GM06990 (cell line): Measurements from ENCODE around the gene PCP4.

DNA sequence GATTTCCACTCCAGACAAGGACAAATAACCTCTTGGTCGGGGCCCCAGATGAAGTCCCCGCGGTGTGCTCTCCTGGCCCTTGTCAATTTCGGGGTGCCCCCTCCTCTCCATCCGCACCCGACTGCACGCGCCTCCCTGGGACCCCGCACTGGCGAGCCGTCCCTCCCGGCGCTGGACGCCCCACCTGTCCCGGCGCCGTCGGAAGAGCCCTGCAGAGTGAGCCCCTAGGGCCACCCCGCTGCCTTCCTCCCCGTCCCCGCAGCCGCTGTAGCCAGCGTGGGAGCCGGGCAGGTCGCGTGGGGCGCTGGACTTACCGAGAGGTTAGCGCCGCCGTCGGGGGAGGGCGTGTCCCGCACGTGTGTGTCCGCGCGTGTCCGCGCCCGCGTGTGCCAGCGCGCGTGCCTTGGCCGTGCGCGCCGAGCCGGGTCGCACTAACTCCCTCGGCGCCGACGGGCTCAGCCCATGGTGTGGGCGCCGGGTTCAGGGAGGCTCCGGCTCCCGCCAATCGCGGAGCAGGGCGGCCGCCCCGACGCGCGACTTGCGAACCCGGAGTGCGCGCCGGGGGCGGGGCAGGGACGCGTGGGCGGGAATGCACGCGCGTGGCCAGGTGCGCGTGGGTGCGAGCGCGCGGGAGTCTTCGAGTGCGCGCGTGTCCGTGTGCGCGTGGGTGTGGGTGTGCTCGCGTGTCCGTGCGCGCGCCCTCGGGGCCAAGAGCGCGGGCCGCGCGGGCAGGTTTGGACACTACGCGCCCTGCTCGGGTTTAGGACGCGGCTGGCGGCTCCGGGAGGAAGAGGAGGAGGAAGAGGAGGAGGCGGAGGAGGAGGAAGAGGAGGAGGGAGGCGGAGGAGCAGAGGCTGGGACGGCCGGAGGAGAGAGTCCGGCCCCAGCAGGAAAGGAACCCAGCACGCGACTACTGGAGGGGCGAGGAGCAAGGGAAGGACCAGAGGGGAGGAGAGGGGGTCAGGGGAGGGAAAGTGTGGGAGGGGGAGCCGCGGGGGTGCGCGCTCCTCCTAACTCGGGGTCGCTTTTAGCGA lies 145.2 kb upstream of the ETS2 start:
- RRBS, result 60% methylated on average over 30 of the region's 126 CpGs

GRCh38 chr21:38861794-38862843 lies 56.4 kb downstream of the ETS2 start:
- RRBS, result no CpG with 5 or more reads among the region's 11 CpGs

- RRBS, result no CpG with 5 or more reads among the region's 2 CpGs
Measured at GRCh38 chr21:38897411-38897915, 91.7 kb downstream of the ETS2 start.

GRCh38 chr21:38910263-38911345 lies 104.9 kb downstream of the ETS2 start:
- RRBS, result no CpG with 5 or more reads among the region's 15 CpGs

GRCh38 chr21:38921621-38921902 lies 115.8 kb downstream of the ETS2 start:
- RRBS, result no CpG with 5 or more reads among the region's 2 CpGs

DNA sequence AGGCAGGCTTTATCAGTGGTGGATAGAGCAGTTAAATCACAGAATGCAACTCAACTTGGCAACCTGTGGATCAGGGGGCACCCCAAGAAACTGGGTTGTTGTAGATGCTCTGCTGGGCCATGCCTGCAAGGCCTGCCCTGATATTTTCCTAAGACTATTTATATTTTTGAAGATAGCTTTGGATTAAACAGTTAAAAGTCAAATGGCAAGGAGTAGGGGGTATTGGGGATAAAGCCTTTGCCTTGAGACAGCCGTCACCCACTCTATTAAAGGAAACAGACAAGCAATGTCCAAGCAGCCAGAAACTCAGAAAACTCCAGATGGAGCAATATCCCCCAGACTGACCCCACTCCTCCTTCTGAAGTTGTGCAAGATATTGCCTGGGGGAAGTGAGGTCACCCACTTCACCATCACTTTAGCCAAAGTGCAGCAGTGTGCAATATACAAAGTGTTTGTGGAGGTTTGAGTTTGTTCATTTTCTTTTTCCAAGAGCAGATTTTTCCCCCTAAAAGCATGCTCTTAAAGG lies 125.0 kb downstream of the ETS2 start:
- RRBS, result no CpG with 5 or more reads among the region's 1 CpG

- RRBS, result no CpG with 5 or more reads among the region's 11 CpGs
Measured at GRCh38 chr21:38955339-38956037, 149.8 kb downstream of the ETS2 start.

GRCh38 chr21:38990368-38991135 lies 184.8 kb downstream of the ETS2 start:
- RRBS, result no CpG with 5 or more reads among the region's 16 CpGs

DNA sequence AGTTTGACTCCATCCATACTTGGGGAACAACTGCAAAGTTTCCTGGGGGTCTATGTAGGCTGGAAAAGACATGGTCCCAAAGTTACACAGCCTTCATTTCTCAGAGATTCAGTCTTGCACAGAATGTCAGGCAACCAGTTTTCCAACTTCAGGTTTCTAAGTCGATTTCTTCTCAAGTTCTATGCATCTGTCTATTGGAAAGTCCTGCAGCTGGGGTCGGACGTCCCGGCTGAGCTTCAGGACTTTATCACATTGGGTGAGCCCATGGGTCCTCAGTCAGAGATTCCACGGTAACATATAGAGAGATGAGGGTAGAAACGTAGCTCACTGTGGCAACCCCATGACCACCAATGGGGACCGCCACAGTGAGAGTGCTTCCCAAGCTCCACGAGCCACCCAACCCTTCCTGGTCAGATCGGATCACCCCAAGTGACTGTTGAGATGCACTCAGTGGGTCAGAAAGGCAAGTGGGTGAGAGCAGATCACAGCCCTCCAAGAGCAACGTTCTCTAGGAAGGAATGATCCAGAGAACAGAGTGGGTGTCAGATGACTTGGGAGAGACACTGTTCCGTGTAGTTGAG lies 177.2 kb downstream of the PSMG1 start:
- RRBS, result no CpG with 5 or more reads among the region's 11 CpGs

DNA sequence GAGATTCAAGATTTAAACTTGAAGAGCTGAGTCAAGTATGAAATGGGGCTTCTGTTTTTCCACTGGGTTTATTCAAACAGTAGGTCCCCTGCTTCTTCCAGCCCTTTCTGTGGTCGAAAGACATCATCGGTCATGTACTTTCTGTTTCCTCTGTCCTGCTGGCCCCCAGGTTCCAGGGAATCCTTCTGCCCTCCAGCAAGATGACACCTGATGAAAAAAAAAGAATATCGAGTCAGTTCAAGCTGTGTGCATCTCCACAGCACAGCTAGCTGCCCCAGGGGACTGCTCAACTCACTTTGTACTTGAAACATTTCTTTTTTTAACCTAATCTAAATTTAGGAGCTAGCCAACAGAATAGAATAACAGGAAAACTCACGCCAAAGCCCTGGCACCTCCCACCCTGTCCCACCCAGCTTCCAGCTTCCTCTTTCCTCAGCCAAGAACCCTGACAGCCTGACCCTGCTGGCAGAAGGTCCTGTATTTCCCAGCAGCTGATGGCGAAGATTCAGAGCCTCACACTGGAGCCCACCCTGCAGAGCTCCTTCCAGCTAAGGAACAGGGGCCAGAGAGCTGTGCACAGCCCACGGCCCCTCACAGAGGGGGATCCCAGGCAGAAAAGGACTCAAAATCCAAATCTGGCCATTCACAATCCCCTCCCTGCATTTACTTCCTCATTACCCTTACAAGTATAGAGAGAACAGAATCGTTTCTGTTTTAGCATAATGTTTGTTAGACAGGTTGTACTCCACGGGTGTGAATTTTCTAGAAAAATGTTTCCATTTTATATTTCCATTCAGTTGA lies 176.5 kb downstream of the PSMG1 start:
- RRBS, result no CpG with 5 or more reads among the region's 8 CpGs

- RRBS, result no CpG with 5 or more reads among the region's 10 CpGs
Measured at GRCh38 chr21:39014655-39015185, 168.5 kb downstream of the PSMG1 start.

DNA sequence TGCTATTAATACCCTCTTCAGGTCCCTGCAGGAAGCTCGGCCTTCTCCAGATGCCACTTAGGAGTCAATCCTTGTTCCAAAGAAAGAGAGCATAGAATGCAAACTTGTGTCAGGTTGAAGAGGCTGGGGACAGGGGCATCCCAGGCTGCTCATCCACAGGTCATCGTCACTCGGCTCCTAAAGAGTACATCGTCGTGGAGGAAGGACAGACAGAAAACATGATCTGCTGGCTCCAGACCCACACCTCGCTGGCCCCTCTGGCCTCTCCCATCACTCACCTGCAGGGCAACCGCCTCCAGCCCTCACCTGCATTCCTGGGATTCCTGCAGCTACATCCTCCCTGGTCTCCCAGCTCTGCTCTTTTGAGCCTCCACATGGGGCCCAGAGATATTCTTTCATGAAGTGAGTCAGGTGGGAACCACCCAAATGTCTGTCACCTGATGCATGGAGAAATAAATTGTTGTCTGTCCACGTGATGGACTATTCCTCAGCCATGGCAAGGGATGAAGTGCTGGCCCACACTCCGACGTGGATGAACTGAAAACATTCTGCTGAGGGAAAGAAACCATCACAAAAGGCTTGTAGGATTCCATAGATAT lies 152.8 kb downstream of the PSMG1 start:
- RRBS, result no CpG with 5 or more reads among the region's 10 CpGs

- RRBS, result no CpG with 5 or more reads among the region's 8 CpGs
Measured at GRCh38 chr21:39094901-39095499, 88.3 kb downstream of the PSMG1 start.

DNA sequence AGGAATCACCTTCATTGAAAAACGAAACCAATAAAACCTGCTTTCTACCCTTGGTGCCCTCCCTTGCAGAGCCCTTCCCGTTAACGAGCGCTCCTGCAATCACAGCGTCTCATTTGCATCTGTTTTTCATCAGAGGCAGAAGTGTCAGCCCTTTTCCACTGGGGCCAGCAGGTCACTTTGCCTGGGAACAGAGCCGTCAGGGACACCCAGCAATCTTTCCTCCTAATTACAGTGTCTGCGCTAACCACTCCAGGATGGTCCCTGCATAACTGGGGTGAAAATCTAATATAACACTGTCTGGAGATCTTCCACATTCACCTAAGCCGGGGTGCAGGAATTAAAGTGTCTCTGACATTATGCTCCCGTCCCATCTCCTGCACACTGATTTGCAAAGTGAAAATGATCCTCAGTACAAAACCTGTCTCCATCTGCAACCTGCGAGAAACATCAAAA lies 85.2 kb downstream of the PSMG1 start:
- RRBS, result no CpG with 5 or more reads among the region's 10 CpGs

GRCh38 chr21:39190336-39191447 lies 7.4 kb upstream of the PSMG1 start:
- RRBS, result no CpG with 5 or more reads among the region's 4 CpGs

DNA sequence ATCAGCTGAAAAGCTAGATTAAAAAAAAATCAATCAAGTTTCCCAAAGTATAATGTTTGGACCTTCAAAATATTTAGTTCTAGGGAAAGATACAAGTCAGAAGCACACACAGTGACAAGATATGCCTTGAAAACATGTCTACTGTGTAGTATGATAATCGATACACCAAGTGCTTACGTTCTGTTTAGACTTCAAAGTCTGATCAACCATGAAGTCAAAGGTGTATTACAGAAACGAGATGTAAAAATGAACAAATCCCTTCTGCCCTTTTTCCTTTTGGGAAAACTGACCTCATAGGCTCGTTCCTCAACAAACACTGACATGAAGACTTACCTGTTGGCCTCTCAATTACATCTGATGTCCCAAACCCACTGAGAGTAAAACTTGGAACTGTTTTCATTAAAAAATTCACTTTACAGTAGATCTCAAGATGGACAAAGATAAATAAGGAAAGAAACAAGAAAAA lies 2.3 kb downstream of the HMGN1 start:
- RRBS, result no CpG with 5 or more reads among the region's 4 CpGs

DNA sequence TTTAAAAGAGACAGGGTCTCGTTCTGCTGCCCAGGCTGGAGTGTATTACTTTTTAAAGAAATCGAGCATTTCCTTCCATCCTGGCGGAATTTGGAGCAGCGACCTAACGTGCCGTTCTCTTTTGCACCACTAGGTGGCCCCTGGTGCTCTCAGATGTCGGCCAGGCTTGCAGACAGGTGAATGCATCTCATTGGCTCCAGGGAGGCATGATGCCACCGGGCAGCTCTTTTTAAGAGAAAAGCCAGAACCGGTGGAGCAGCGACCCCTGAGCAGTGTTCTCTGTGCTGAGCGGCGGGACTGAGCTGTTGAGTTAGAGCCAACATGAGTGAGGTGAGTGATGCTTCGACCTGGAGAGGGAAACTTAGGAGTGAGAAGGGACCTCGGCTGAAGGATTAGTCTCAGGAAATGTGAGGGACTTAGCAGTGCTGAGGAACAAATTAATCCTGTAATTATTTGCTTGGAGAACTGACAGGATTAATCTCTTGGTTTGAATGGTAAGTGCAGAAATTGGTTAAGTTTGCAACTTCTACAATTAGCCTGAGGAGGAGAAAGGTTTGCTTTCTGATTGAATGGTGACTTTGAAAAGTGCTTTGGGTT lies at the start of gene PCP4:
PCP4 (plus strand) TSS at position 258 of the 597 bp plus-strand sequence.
- RRBS, result no CpG with 5 or more reads among the region's 14 CpGs

DNA sequence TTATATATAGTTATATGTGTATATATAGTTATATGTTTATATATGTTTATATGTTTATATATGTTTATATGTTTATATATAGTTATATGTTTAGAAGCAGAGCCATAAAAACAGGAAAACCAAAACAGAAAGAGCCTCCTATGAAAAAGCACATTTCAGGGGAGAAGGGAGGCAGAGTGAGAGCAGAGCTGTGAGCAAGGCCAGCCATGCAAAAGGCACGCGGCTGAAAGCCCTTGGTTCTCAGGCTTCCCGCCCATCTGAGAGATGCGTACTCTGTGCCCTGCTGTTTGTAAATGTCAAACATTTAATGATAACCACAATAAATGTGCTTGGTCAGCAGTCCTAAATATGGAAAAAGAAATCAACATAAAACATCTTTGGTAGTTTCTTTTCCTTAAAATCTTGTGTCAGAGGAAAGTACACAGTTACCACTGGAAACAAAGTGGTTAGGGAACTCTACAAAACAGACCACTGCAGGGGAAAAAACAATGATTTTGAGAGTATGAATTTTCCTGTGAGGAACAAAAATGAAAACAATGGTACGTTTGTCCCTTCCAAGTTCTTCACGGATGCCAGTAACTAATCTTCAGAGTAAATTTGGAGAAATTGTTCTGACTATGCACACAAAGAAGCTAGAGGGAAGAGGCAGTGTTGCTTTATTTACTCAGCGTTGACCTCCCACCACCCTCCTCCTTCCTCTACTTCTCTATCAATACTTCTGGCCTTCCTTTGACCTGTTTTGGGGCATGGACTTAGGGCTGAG lies 283.0 kb downstream of the DSCAM start:
- RRBS, result no CpG with 5 or more reads among the region's 7 CpGs

DNA sequence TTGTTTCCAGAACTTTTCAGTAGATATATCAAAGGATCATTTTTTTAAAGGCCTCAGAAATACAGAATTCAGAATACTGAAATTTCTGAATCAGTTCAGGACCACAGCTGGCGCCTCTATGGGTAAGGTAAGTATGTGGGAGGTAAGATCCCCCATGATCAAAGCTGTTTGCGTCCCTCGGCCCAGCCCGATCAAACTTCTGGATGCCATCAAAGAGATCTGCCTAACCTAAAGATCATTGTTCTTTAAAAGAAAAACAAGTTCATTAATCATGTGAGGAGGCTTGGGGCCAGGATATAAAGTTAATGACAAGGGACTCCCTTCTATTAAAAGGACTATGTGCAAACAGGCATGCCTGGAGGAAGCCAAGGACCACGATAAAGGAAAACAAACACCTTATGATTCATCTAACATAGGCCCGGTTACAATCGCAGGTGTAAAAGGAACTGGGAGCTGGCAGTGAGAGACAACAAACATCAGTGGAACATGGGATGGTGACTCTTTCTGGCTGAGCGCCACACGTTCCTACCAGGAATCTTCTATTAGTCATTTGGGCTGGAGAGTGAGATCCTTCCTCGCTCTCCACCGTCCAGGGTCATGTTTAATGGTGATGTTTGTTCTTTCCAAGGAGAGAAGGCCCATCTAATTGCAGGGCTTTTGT lies 2.8 kb upstream of the BACE2 start:
- RRBS, result no CpG with 5 or more reads among the region's 11 CpGs

- RRBS, result no CpG with 5 or more reads among the region's 6 CpGs
Measured at GRCh38 chr21:41229841-41230246, 61.9 kb downstream of the BACE2 start.